Vein endothelial cell (primary cell): Measurements from ENCODE around the gene SIPA1L1.

- CAGE, long polyA plus RNA, result no peak
Observed at GRCh38 chr14:71031395-71031756, 124.1 kb downstream of the PCNX1 start.

DNA sequence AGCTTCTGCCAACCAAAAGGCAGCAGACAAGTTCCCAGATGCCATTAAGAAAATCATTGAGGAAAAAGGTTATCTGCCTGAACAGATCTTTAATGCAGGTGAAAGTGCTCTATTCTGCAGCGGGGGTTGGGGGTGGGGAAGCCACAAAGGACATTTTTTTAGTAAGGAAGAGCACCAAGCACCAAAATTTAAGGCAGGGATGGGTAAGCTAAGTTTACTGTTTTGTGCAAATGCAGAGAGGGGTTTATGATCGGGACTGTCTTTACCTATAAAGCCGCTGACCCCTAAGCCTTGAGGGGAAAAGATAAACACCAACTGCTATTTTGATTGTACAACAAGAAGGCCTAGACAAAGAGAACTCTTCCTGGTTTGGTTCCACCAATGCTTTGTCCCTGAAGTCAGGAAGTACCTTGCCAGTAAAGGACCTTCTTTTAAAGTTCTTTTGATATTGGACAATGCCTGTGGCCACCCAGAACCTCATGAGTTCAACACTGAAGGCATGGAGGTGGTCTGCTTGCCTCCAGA, 185.3 kb downstream of the PCNX1 start:
- CAGE, long polyA plus RNA, result no peak

DNA sequence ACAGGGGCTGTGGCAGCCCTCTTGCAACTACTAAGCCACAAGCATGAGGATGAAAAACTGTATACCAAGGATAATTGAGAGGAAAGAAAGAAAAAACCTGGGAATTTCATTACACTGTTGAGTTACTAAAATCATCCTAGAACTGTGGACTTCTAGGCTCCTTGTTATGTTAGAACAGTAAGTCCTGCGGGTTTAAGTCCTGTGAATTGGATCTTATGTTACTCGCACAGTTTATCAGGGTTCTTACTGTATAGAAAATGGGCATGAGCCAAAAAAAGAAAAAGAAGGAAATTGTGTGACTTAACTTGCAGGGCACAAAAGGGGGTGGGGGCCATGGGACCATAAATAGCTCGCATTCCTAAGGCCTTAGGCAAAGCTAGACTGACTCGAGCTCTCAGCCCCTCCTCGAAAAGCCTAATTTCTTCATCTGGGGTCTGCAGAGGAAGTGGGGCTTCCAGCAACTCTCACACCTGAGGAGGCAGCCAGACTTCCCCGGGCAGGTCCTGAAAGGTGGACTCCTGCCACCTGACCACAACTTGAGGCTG, 132.7 kb upstream of the SIPA1L1 start:
- CAGE, long polyA plus RNA, result no peak

GRCh38 chr14:71320032-71320830, at the start of gene SIPA1L1:
Gene SIPA1L1, plus strand, starts transcription at chr14:71320476.
- CAGE, long polyA plus RNA, result no peak

DNA sequence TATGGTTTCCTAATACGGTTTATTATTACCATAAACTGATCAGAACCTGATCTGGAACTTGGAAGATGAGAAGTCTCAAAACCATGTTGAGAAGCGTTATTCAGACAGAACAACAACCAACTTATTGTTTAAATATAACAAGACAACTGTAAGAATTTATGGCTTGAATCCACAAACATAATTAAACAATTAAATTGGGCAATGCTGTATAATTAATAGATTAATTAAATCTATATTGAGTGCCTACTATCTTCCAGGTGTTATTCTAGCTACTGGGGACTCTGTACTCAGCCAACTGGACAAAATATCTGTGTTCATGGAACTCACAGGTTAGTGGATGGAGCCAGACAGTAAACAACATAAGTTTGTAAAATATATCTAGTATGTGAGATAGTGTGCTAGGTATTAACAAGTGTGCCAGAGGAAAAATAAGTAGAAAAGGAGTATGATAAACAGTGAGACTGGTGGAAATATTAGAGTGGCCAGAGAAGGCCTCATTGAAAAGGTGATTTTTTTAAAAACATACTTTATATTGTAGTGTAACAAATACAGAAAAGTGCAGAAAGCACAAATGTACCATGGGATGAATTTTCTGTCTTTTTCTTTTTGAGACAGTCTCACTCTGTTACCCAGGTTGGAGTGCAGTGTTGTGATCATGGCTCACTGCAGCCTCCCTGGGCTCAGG, 31.5 kb downstream of the SIPA1L1 start:
- CAGE, long polyA plus RNA, result no peak

GRCh38 chr14:71382343-71382920, 62.2 kb downstream of the SIPA1L1 start:
- CAGE, long polyA plus RNA, result no peak

DNA sequence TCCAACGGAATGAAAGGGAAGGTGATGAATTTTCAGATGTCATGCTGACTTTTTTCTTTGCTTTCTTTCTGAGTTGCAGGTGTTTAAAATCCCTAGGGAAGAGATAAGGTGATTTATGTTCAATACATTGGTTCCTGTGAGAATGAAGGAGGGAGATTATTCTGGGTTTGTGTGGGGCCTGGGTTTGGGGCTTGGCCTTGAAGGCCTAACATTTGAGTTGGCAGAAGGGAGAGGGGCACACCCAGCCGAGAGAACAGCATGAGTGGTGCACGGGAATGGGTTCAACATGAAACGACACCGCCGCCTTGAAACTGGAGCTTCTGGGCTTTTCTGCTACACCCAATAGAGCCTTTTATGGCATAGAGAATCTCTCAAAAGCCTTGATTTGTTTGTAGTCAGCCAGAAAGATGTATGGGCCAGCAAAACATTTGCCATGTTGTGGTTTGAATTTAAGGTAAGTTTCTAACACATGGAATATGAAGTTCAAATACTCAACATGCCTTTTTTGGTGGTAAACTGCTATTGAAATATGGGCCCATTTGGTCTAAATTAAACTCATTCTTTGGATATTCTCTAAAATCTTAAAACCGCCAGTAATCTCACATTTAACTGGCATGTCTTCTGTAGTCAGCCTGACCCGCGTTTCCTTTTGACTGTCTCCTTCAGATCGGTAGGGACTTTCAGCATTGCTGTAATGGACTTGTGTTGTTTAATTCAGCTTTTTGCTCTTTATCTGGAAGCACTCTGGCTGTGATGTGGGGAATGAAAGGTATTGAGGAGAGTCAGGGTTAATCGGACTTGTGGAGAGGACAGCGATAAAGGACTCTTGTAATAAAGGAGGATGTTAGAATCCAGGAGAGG, 64.1 kb downstream of the SIPA1L1 start:
- CAGE, long polyA plus RNA, result no peak

GRCh38 chr14:71481840-71482322, 161.6 kb downstream of the SIPA1L1 start:
- CAGE, long polyA plus RNA, result no peak

DNA sequence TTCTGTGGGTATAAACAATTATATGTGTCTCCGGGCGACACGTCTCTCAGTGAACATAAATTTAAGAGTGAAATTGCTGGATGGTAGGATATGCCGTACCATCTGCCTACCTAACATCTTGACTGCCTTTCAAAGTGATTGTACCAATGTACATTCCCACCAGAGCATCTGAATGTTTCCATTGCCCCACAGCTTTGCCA, 197.1 kb downstream of the SIPA1L1 start:
- CAGE, long polyA plus RNA, result no peak

GRCh38 chr14:71572075-71572942, 252.0 kb downstream of the SIPA1L1 start:
- CAGE, long polyA plus RNA, result no peak

DNA sequence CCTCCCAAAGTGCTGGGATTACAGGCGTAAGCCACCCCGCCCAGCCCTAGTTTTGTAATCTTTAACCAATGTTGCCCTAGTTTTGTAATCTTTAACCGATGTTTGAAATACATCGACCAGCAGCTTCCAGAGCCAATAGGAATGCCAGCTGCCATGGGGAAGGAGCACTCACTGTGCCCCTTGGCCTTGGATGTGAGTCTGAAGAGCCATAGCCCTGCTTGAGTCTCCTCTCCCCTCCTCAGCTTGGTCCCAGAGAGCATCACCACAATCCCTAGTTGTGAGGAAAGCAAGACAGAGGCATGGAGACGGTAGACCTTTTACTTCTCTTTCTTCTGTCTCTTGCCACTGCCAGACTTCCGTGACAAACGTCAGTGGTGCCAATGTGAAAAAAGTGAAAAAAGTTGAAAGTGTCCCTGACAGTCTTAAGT, 209.2 kb upstream of the RGS6 start:
- CAGE, long polyA plus RNA, result no peak

GRCh38 chr14:72714030-72714539, 179.8 kb downstream of the DPF3 start:
- CAGE, long polyA plus RNA, result no peak

GRCh38 chr14:72891771-72892155, 2.1 kb downstream of the DPF3 start:
- CAGE, long polyA plus RNA, result no peak

GRCh38 chr14:73059407-73059685, 1.0 kb downstream of the RBM25 start:
- CAGE, long polyA plus RNA, result no peak

- CAGE, long polyA plus RNA, result no peak
Observed at GRCh38 chr14:73228124-73228877, 9.0 kb upstream of the PAPLN start.

DNA sequence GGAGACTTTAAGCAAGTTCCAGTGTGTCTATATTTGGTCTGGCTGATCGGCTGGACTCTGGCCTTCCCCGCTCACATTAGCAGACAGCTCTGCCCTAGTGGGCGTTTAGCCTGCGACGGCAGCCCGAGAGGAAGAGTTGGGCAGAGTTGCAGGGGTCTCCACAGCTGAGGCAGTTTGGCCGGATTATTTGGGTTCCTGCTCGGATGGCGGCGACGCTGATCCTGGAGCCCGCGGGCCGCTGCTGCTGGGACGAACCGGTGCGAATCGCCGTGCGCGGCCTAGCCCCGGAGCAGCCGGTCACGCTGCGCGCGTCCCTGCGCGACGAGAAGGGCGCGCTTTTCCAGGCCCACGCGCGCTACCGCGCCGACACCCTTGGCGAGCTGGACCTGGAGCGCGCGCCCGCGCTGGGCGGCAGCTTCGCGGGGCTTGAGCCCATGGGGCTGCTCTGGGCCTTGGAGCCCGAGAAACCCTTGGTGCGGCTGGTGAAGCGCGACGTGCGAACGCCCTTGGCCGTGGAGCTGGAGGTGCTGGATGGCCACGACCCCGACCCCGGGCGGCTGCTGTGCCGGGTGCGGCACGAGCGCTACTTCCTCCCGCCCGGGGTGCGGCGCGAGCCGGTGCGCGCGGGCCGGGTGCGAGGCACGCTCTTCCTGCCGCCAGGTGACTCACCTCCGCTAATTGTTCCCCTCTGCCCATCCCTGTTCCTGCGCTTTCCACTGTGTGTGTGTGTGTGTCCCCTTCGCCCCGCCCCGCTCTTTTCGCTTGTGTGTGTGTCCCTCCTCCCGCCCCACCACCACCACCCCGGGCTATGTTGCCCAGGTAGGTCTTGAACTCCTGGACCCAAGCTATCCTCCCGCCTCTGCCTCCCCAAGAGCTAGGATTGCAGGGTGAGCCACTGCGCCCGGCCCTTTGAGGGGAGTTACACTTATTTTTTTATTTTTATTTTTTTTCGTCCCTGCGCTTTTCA, 559 bp downstream of the ACOT1 start:
- CAGE, long polyA plus RNA, result no peak

DNA sequence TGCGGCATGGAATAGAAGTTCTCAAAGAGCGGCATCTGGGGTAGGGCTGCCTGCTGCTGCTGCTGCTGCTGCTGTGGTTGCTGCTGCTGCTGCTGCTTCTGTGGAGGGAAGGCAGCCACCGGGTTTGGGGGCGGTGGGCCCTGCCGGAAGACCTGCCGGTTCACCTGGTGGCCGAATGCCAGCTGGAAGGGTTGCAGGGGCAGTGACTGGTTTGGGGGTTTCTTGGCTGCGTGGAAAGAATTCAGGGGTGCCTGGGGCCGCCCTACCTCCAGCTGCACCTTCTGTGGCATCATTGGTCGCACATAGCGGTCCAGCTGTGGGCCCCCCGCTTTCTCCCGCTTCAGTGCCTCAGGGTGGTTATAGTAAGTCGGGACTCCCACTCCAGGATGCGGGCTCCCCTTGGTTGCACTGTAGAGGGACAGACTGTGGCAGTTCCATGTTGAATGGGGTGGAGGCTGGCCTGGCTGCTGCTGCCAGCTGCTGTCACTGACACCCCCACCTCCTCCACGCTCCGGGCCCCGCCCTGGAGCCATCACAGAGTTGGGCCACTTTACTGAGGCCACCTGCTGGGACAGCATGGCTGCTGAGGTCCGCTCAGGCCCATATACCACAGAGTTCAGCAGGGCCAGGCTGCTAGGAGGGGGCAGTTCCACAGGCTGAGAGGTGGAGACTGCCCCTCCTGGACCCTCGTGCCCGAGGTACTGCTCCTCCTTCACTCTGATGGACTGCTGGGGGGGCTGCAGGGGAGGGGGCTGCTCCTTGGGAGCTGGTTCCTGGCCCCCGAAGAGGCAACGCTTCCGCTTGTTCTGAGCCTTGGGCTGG, 20.7 kb downstream of the MIDEAS start:
- CAGE, long polyA plus RNA, result no peak

DNA sequence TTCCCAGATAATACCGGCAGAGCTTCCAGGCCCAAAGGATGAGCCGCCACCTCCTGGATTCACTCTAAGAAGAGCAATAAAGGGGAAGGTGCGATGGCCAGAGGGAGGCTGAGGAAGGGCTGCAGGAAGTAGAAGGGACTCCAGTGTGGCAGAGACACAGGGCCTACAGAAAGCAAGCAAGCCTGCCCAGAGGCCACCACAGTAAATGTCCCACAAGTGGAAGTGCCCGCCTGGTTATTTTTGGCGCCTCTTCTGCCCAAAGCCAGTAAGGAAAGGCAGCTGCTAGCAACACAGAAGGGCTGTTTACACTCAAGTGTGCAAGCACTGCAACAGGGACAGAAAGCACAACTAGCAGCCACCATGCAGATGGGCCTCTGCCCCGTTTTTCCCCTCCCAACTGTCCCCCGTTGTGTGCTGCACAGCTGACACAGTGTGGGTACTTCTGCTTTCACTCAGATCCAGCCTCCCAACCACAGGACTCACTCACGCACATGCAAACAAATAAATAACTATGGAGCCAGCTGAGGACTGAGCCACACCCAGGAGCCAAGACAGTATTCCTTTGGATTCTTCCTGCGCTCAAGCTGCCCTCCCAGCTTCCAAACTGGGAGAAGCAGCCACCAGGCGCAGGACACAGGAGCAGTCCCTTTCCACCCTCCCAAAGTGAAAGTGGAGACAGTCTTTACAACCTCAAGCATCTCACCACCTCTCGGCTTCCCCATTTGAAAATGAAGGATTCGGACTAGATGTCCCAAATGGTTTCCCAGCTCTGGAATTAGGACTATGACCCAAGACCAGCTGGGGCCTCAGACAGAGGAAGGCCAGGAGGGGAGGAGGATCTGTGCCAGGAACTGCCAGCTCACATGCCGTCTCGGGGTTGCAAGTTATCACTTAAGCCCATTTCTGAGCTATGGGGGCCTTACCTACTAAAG, 6.0 kb downstream of the MIDEAS start:
- CAGE, long polyA plus RNA, result no peak

DNA sequence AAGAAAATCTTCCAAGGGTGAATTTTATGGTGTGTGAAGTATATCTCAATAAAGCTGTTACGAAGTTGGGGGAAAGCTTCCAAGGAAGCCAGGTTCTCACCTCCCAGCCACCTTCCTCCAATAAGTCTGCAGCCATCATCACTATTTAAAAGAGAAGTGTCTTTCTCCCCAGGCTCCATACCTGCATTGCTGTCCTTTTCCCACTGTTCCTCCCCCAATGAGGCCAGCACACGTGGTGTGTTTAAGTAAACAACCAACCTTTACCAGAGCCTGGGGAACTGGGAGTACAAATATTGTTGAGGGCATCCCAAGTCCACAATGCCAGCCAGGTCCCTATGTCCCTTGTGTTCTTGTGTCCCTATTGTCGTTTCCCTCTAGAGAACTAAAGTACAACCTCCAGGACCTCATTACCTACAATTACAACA, 3.3 kb upstream of the MIDEAS start:
- CAGE, long polyA plus RNA, result no peak

GRCh38 chr14:73785434-73786424, 25.6 kb upstream of the MIDEAS start:
- CAGE, long polyA plus RNA, result no peak